Heart left ventricle (tissue), 7 donors: ENCODE results near the genes FCSK and ZNF19.

DNA sequence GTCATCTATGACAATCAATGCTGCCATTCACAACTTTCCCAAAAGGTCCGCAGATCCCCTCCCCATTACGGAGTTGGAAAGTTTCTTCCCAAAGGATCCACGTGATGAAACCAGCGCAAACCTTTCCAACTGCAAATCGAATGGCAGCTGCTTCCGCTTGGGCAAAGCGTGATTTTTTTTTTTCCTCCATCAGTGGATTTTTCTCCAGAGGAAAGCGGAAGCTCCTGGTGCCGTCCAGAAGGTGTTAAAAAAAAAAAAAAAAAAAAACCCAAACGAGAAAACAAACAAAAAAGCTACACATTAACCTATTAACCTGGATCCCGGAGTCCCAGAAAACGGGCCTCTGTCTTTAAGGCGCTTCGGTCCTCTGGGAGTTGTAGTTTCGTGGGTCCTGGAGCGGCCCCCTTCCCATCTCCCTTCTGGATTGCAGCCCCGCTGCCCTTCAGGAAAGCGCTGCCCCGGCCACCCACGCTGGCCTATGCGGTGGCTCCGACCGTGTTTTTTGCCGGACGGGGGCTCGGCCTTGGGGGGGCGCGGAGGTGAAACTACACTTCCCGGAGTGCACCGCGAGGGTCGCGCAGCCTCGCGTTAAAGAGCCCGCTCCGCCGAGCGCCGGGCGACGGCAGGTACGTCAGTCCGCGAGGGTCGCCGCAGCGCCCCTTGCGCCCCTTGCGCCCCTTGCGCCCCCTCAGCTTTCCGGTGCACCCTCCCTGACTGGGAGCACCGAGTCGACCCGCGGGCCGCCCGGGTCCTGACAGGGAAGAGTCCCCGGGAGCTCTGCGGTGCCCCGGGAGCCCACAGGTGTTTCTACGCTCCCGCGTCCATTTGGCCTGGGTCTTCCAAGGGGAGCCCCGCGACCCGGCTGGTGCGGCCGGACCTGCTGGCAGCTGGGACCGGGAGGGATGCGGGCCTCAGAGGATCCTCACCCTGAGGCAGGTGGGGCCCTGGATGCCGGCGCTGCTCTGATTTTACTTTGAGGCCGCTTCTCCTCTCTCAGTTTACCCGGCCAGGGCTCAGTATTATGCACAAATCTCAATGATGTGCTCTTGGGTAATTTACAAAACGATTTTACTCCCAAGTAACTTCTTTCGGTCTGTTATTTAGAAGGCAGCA is at the start of gene FCSK:
FCSK (plus strand) TSS at position 591 of the 1,113 bp plus-strand sequence.
- PRO-cap, 6 experiments: peak in 6 of 6 experiments; most common plus-strand start position 591 of the sequence (in 6); most common minus-strand start position 480 of the sequence (in 2)
- RAMPAGE, long total RNA, 2 experiments: no peak in any of the 2 experiments
- RRBS: 1% methylated on average over 50 of the region's 77 CpGs

GRCh38 chr16:70576884-70577717 is 53.5 kb downstream of the SF3B3 start:
- PRO-cap, 6 experiments: no peak in any of the 6 experiments
- RAMPAGE, long total RNA, 2 experiments: no peak in any of the 2 experiments
- RRBS: no CpG with 5 or more reads among the region's 14 CpGs

- PRO-cap, 6 experiments: no peak in any of the 6 experiments
- RAMPAGE, long total RNA, 2 experiments: no peak in any of the 2 experiments
- RRBS: no CpG with 5 or more reads among the region's 10 CpGs
Measured at GRCh38 chr16:70621446-70621794, 24.9 kb upstream of the IL34 start.

DNA sequence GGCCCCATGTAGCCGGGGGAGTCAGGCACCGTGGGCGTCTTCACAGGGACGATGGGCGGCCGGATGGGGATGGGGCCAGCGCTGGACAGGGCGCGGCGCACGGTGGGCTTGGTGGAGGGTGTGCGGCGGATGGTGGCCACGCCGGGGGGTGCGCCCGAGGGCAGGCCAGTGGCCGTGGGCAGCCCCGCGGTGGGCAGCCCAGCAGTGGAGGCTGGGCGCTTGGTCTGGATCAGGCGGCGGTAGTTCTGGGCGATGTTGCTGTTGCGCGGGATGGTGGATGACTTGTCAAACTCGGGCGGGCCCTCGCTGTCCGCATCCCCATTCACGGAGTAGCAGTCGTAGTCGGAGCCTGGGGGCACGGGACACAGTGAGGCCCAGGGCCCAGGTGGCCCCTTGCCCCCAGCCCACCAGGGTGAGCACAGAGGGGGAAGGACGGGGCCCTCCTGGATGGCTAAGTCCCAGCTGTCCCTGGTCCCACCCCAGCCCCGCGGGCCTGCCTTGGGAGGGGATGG is 17.8 kb downstream of the IL34 start:
- PRO-cap, 6 experiments: no peak in any of the 6 experiments
- RAMPAGE, long total RNA, 2 experiments: no peak in any of the 2 experiments
- RRBS: 93% methylated on average over 3 of the region's 37 CpGs

- PRO-cap, 6 experiments: no peak in any of the 6 experiments
- RAMPAGE, long total RNA, 2 experiments: no peak in any of the 2 experiments
- RRBS: no CpG with 5 or more reads among the region's 15 CpGs
Measured at GRCh38 chr16:70677531-70678173, 8.2 kb downstream of the MTSS2 start.

GRCh38 chr16:70691625-70692302 is 5.9 kb upstream of the MTSS2 start:
- PRO-cap, 6 experiments: peak in 4 of 6 experiments; most common plus-strand start chr16:70692197 (in 3); most common minus-strand start chr16:70691911 (in 2)
- RAMPAGE, long total RNA, 2 experiments: no peak in any of the 2 experiments
- RRBS: 25% methylated on average over 4 of the region's 17 CpGs

DNA sequence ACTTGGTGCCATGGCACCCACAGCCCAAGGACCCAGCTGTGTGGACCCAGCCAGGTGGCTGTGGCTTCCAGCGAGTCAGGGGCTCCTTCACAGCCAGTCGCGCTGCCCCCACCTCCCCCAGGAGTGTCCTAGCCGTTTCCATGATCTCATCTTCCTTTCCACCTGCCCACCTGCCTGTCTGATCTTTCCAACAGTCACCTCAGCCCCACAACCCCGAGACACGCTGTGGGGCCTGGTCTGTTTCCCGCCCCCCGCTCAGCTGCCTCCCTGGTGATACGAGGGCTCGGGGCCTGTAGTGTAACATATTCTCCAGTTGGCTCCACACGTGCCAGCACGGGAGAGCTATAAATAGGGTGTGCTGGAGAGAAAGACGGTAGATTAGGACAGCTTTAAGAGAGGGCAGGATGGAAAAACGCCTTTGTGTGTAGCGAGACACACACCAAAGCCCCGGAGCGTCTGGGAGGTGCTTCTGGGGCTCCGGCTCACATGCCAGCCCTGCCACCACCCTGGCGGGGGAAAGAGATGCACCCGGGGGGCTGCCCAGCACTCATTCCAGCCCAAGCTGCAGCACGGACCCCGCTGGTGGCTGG is 7.3 kb upstream of the MTSS2 start:
- PRO-cap, 6 experiments: peak in 5 of 6 experiments; most common plus-strand start position 376 of the sequence (in 5); most common minus-strand start position 299 of the sequence (in 4)
- RAMPAGE, long total RNA, 2 experiments: no peak in any of the 2 experiments
- RRBS: 41% methylated on average over 3 of the region's 22 CpGs

- PRO-cap, 6 experiments: no peak in any of the 6 experiments
- RAMPAGE, long total RNA, 2 experiments: no peak in any of the 2 experiments
- RRBS: 55% methylated on average over 6 of the region's 12 CpGs
Measured at GRCh38 chr16:70736740-70737301, 51.0 kb upstream of the MTSS2 start.

GRCh38 chr16:70744422-70744951 is 56.5 kb downstream of the VAC14 start:
- PRO-cap, 6 experiments: no peak in any of the 6 experiments
- RAMPAGE, long total RNA, 2 experiments: no peak in any of the 2 experiments
- RRBS: no CpG with 5 or more reads among the region's 12 CpGs

DNA sequence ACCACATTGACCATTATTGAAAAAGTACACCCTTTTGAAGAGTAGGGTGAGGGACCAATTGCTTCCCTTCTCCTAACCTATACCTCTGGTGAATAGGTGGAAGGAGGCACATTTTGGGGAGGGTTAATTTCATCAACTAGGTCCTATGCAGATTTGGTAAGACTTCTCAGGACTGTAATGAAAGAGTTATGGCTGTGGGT is 4.0 kb upstream of the VAC14 start:
- PRO-cap, 6 experiments: no peak in any of the 6 experiments
- RAMPAGE, long total RNA, 2 experiments: no peak in any of the 2 experiments

GRCh38 chr16:71288559-71289054 is 595 bp downstream of the CMTR2 start:
- PRO-cap, 6 experiments: no peak in any of the 6 experiments
- RAMPAGE, long total RNA, 2 experiments: no peak in any of the 2 experiments
- RRBS: 3% methylated on average over 1 of the region's 7 CpGs

- PRO-cap, 6 experiments: no peak in any of the 6 experiments
- RAMPAGE, long total RNA, 2 experiments: no peak in any of the 2 experiments
- RRBS: no CpG with 5 or more reads among the region's 23 CpGs
Measured at GRCh38 chr16:71489059-71489491, at the start of gene ZNF19. Gene ZNF19, minus strand, starts transcription at chr16:71489324.

- PRO-cap, 6 experiments: no peak in any of the 6 experiments
- RAMPAGE, long total RNA, 2 experiments: no peak in any of the 2 experiments
- RRBS: no CpG with 5 or more reads among the region's 1 CpG
Measured at GRCh38 chr16:71558235-71558682, 18.6 kb downstream of the TAT start.

GRCh38 chr16:71571860-71572442 is 4.9 kb downstream of the TAT start:
- PRO-cap, 6 experiments: no peak in any of the 6 experiments
- RAMPAGE, long total RNA, 2 experiments: no peak in any of the 2 experiments
- RRBS: no CpG with 5 or more reads among the region's 4 CpGs

DNA sequence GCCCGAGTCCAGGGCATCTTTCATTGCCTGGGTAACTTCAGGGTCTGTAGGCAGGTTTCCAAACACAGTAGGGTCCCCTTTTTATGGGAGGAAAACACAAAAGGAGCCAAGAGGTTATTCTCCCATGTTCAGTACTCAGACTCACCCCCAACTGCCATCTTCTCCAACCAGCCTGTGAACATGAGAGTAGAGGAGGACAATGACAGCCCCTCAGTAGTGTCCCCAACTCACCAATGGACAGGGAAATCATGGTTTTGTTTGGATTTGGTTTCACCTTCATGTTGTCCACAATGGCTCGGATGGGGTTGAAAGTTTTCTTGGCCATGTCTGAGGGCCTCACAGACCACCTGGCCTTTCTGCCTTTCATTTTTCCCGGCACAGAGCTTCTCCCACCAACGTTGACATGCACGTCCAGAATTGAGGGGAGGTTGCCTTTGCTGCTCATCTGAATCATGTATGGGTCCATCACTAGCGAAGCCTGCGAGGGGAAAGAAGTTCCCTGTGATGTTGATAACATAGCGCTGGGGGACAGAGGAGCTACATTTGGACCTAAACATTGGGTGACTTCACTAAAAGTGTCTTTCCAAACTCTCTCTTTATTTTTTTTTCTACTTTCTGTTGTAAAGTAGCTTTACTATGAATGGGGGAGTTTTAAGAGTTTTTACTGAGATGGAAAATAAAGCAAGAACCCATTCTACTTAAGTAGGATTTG is 786 bp downstream of the TAT start:
- PRO-cap, 6 experiments: no peak in any of the 6 experiments
- RAMPAGE, long total RNA, 2 experiments: no peak in any of the 2 experiments
- RRBS: no CpG with 5 or more reads among the region's 8 CpGs

DNA sequence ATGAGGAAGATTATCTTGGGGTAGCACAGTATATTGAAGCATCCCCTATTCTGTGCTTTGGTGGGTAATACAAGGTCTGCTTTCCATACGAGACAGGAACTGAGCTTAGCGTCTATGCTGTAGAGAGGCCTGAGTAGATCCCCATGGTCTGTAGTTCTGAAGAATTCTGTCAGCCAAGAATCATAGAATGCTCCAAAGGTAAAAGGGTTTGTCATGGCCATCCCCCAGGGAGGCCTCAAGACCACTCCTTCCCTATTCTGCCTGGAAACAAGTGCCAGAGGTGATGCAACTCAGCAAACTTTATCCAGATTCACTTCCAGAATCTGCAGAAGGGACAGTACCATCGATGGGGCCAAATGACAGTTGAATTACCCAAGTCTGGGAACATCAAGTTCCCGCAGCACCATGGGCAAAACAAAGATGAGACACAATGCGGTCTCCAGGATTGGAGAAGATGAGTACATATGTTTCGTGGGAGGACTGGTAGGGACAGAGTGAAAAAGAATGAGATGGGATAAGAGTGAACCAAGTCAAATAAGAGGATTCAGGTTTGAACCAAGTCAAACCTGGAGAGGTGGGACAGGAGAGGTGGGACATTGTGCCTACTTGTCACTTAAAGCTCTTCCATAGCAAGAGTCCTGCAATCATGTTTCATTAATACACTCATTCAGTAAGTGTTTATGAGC is 13.7 kb upstream of the TAT start:
- PRO-cap, 6 experiments: no peak in any of the 6 experiments
- RAMPAGE, long total RNA, 2 experiments: no peak in any of the 2 experiments
- RRBS: no CpG with 5 or more reads among the region's 6 CpGs

DNA sequence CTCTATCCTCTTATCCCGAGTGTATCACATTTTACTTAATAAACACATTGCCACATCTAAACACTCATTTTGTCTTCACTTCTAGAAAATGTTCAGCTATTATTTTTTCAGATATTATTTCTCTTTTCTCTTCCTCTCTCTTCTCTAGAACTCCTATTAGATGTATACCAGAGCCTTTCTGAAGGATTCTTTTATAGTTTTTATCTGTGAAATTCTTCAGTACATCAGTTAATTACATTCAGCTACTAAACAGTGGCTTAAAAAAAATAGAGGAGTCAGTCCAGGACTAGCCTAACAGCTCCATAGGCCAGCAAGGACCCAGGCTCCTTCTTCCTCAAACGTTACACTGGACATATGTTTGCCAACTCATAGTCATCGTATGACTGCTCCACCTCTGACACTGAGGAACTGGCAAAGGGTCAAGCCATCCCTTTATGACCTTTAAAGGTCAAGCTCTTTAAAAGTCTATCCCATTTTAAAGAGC is 36.8 kb downstream of the PHLPP2 start:
- PRO-cap, 6 experiments: no peak in any of the 6 experiments
- RAMPAGE, long total RNA, 2 experiments: no peak in any of the 2 experiments
- RRBS: no CpG with 5 or more reads among the region's 3 CpGs

DNA sequence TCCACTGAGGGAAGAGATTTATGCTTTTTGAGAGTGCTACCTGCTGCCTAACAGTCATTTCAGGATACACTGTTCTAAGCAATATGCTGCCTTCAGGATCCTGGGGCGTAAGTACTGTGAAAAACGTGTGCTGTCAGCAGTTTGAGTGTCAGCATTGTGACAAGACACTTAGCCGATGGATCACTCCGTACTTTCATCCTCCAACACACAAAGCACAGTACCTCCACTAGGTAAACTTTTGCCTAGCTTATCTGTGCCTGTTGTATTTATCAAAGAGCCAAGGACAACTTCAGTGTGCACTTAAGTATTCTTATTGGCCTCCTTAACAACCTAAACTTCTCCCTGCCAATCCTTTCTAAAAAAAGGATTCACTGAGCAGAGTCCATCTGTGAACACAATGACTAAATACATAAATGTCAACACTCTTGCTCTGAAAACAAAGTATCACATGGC is 33.8 kb upstream of the PHLPP2 start:
- PRO-cap, 6 experiments: peak in 3 of 6 experiments; most common minus-strand start position 205 of the sequence (in 2)
- RAMPAGE, long total RNA, 2 experiments: no peak in any of the 2 experiments
- RRBS: no CpG with 5 or more reads among the region's 4 CpGs

- PRO-cap, 6 experiments: peak in 1 of 6 experiments; most common plus-strand start chr16:71848903 (in 1); most common minus-strand start chr16:71848754 (in 1)
- RAMPAGE, long total RNA, 2 experiments: no peak in any of the 2 experiments
- RRBS: no CpG with 5 or more reads among the region's 8 CpGs
Measured at GRCh38 chr16:71848475-71849060, 2.8 kb downstream of the ATXN1L start.

DNA sequence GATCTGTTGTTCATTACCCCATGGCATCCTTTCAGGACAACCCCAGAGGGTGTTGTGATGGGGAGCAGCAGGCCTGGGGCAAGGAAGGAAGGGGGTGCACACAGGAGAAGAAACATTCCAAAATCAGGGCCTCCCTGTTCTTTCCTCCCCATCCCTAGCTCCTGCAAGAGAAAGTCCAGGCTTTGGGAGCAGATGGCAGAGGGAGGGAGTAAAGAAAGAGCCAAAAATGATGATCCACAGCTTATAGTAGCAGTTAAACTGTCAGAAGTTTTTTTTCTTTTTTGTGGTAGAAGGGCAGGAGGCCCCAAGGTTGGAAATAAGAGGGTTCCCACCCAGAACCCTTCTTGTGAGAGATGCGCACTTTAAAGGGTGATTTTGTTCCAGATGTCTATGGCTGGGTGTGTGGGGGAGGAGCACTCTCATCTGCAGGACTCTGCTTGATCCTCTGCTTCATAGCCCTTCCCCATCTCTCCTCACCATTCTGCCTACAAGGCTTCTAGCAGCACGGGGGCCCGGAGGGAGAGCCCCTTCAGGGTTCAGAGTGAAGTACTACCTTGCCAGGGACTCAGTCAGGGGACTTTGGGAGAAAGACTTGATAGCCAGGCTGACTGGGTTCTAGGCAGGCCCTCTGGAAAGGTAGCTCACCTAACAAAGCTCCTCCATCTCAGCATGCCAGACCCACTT is 6.3 kb downstream of the ATXN1L start:
- PRO-cap, 6 experiments: no peak in any of the 6 experiments
- RAMPAGE, long total RNA, 2 experiments: no peak in any of the 2 experiments
- RRBS: no CpG with 5 or more reads among the region's 3 CpGs